Upper lobe of left lung (tissue), 5 donors: ENCODE results near the gene DUSP28.

GRCh38 chr2:238911354-238911944, 63.6 kb downstream of the TWIST2 start:
- PRO-cap, 2 experiments = no peak in any of the 2 experiments
- RAMPAGE, long total RNA, 4 experiments = no peak in any of the 4 experiments

GRCh38 chr2:239002656-239003589, 155.0 kb downstream of the TWIST2 start:
- PRO-cap, 2 experiments = no peak in any of the 2 experiments
- RAMPAGE, long total RNA, 4 experiments = no peak in any of the 4 experiments

DNA sequence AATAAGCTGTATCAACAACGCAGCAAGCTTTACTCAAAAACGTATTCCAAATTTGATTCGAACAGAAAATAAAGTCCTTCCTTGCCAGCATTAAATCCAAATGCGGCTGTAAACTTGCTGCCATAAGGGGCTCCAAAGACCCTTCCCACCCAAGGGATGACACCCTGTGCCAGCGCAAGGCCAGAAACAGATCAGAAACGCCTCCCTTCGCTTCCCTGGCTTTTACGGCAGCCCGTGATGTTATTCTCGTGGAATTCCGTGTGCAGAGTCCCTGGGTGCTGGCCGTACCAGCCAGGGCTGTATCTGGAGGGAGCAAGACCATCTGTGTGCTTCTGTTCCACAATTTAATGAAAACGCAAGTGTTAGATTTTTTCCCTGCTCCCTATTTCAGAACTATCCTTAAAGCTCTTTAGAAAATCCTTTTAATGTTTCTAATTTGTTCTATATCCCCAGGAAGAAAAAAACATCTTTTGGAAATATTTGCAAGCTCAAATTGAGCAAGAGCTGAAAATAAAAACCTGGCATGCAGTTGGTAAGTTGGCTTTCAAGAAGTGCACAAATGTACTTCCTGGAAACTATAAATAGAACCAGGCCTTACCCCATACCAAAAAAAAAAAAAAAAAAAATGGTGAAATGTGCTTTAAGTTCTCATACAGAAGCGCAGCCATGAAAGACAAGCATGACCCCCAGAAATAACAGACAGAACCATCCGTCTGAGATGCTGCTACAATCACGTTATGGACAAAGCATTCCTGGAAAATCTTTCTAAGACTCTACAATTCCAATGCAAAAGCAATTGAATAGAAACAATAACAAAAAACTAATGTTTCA, 178.7 kb downstream of the HDAC4 start:
- PRO-cap, 2 experiments = no peak in any of the 2 experiments
- RAMPAGE, long total RNA, 4 experiments = no peak in any of the 4 experiments

DNA sequence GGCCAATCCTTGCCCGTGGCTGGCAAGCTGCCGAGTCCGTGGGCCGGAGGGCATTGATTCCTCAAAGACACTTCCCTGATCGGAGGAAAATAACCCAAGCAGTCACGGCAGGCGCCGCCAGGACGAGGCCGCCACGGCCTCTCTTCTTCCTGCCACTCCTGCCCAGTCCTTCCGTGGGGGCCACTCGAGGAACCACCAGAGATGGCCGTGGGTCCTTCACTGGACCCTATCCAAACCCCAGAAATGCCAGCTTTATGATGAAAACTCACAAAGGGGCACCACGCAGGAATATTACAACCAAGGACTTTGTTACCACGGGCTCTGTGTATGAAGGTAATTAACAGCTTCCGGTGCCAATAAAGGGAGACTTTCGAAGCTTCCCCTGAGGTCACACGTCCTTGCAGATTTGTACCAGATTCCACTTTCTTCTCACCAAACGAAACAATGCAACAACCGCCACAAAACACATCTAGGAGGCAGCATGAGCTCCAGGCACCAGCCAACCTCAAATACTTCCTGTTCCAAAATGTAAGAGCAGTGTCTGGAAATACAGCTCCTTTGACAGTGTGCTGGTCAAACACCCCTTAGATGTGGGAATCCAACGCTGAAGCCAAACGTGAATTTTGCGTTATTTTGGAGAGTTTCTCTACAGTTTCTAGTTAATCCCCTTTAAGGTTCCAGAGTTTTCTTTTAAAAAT, 170.2 kb downstream of the HDAC4 start:
- PRO-cap, 2 experiments = no peak in any of the 2 experiments
- RAMPAGE, long total RNA, 4 experiments = no peak in any of the 4 experiments

DNA sequence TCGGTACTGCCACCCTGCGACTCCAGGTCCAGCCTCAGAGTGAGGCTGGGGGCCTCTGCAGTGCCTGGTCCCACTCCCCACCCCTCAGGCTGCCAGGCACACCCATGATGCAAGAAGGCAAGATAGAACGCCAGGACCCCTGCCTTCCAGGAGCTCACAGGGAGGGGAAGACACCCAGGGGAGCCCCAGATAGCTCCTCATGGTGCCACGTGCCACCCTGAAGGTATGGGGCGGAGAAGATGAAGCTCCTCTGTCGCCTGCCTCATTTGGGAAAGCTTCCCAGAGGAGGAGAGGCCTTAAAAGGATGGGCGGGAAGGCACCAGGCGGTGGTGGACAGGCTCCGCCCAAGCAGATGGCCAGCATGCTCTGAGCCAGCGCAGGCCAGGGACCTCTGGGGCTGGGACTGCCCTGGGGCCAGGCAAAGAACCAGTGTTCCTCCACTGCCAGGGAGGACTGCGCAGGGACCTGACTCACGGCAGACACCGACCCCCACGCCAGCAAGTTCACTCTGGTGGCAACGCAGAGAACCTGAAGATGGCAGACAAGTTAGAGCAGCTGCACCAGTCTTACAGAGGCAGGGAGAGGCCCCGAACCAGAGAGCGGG, 125.1 kb downstream of the HDAC4 start:
- PRO-cap, 2 experiments = peak in 1 of 2 experiments; most common minus-strand start position 268 of the sequence (in 1)
- RAMPAGE, long total RNA, 4 experiments = no peak in any of the 4 experiments

GRCh38 chr2:239295691-239296094, 105.1 kb downstream of the HDAC4 start:
- PRO-cap, 2 experiments = no peak in any of the 2 experiments
- RAMPAGE, long total RNA, 4 experiments = no peak in any of the 4 experiments

GRCh38 chr2:239330653-239331224, 70.1 kb downstream of the HDAC4 start:
- PRO-cap, 2 experiments = no peak in any of the 2 experiments
- RAMPAGE, long total RNA, 4 experiments = no peak in any of the 4 experiments

DNA sequence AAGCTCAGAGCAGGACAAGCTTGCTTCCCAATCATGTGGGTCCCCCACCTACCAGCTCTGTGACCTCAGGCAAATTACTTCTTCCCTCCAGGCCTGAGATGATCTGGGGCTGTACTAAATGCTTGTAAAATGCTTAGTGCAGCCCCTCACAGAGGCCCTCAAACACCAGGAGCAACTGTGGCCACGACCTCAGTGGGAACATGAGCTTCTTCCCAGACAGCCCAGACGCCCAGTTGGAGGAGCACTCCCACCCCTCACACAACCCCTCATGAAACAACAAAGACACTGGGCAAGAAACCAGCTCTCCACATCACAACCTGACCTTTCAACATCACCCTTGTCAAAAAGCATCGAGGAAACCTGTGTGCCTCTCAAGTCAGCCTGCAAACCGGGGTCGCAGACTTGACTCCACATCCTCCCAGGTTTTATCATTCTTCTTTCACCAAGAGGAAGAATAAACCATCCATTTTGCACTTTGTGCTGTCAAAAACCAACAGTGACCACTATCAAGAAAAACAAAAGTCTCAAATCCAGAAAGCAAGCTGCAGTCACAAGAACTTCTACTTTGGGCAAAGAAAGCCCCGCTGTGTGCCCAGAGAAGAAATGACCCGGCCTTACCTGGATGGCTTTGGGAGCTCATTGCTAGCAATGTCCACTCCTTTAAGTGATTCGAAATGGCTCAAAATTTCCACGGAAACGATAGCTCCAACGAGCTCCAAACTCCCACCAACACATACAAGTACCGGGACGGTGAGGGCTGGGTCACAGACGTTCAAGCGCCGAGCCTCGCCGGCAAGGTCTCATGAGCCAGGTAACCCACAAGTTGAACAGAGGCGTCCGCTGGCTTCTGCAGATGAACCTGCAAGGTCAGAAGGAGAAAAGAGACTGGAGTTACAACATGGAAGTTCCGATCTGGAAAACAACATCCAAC, 48.5 kb downstream of the HDAC4 start:
- PRO-cap, 2 experiments = no peak in any of the 2 experiments
- RAMPAGE, long total RNA, 4 experiments = no peak in any of the 4 experiments

DNA sequence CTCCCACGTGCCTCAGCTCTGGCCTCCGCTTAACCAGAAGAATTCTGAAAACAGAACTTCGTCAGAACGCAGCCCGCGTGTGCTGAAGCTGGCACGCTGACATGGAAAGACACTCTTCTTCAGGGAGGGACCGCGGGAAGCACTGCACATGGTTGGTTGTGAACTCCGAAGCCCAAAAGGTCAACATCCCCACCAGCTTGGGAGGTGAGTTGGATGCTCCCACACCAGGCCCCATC, 9.1 kb downstream of the HDAC4 start:
- PRO-cap, 2 experiments = no peak in any of the 2 experiments
- RAMPAGE, long total RNA, 4 experiments = no peak in any of the 4 experiments

DNA sequence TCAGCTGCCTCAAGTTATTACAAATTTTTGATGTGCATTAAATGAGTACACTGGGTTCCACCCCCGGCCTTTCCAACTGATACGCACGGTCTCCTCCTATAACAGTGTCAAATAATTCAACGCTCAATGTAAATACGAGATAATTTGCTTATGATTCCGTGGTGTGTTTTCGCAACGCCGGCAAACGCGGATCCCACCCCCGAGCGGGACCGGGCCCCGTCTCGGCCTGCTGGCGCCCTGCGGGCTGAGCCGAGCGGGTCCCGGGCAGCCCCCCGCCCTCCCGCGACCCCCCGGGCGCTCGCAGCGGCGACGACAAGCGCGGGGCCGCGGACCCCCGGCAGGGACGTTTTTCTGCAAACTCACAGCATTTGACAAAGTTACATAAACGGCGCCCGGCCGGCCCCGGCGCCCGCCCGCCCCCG, 882 bp downstream of the HDAC4 start:
- PRO-cap, 2 experiments = no peak in any of the 2 experiments
- RAMPAGE, long total RNA, 4 experiments = no peak in any of the 4 experiments

- PRO-cap, 2 experiments = no peak in any of the 2 experiments
- RAMPAGE, long total RNA, 4 experiments = no peak in any of the 4 experiments
Measured at GRCh38 chr2:239499147-239499655, 98.4 kb upstream of the HDAC4 start.

- PRO-cap, 2 experiments = no peak in any of the 2 experiments
- RAMPAGE, long total RNA, 4 experiments = no peak in any of the 4 experiments
Measured at GRCh38 chr2:239937195-239937582, 88.0 kb downstream of the NDUFA10 start.

GRCh38 chr2:239952583-239953016, 72.5 kb downstream of the NDUFA10 start:
- PRO-cap, 2 experiments = no peak in any of the 2 experiments
- RAMPAGE, long total RNA, 4 experiments = no peak in any of the 4 experiments

GRCh38 chr2:239953424-239954078, 71.6 kb downstream of the NDUFA10 start:
- PRO-cap, 2 experiments = no peak in any of the 2 experiments
- RAMPAGE, long total RNA, 4 experiments = no peak in any of the 4 experiments

DNA sequence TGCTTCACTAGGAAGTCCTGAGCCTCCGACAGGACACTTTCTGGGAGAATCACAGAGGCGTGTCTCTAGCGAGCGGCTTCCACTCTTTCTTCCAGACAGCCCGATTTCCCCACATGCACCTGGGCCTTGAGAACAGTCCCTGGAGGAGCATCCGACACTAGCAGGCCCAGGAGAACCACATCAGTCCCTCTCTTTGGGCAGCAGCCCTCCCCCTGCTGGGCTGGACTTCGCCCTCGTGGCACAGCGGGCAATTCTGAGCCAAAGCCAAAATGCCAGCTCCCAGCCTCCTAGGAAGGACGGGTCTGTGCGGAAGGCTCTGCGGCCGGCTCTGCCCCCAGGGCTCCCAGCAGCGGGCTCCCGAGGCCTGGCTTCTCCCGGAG, 92.0 kb upstream of the OTOS start:
- PRO-cap, 2 experiments = no peak in any of the 2 experiments
- RAMPAGE, long total RNA, 4 experiments = no peak in any of the 4 experiments

GRCh38 chr2:240369514-240370673, 65.6 kb upstream of the GPC1 start:
- PRO-cap, 2 experiments = peak in 1 of 2 experiments; most common minus-strand start chr2:240370208 (in 1)
- RAMPAGE, long total RNA, 4 experiments = no peak in any of the 4 experiments

GRCh38 chr2:240436138-240436593, 703 bp downstream of the GPC1 start:
- PRO-cap, 2 experiments = peak in 1 of 2 experiments; most common minus-strand start chr2:240436216 (in 1)
- RAMPAGE, long total RNA, 4 experiments = no peak in any of the 4 experiments

- PRO-cap, 2 experiments = no peak in any of the 2 experiments
- RAMPAGE, long total RNA, 4 experiments = no peak in any of the 4 experiments
Measured at GRCh38 chr2:240438657-240439199, 3.3 kb downstream of the GPC1 start.

GRCh38 chr2:240560061-240561140, at the start of gene DUSP28:
DUSP28 (plus strand) TSS chr2:240560357.
- PRO-cap, 2 experiments = peak in 2 of 2 experiments; most common plus-strand start chr2:240560324 (in 1); most common minus-strand start chr2:240560758 (in 2)
- RAMPAGE, long total RNA, 4 experiments = start-site peak on the plus strand in 3 of 4 experiments, at chr2:240560304-240560389 at its widest, 6 to 16 reads per replicate; start-site peak on the minus strand in 4 of 4 experiments, at chr2:240560768-240561080 at its widest, 17 to 51 reads per replicate

GRCh38 chr2:240575164-240575995, 7.1 kb downstream of the RNPEPL1 start:
- PRO-cap, 2 experiments = no peak in any of the 2 experiments
- RAMPAGE, long total RNA, 4 experiments = no peak in any of the 4 experiments